Cardiac ventricle fibroblast (primary cell): ENCODE measurements around the gene MAP3K7CL.

DNA sequence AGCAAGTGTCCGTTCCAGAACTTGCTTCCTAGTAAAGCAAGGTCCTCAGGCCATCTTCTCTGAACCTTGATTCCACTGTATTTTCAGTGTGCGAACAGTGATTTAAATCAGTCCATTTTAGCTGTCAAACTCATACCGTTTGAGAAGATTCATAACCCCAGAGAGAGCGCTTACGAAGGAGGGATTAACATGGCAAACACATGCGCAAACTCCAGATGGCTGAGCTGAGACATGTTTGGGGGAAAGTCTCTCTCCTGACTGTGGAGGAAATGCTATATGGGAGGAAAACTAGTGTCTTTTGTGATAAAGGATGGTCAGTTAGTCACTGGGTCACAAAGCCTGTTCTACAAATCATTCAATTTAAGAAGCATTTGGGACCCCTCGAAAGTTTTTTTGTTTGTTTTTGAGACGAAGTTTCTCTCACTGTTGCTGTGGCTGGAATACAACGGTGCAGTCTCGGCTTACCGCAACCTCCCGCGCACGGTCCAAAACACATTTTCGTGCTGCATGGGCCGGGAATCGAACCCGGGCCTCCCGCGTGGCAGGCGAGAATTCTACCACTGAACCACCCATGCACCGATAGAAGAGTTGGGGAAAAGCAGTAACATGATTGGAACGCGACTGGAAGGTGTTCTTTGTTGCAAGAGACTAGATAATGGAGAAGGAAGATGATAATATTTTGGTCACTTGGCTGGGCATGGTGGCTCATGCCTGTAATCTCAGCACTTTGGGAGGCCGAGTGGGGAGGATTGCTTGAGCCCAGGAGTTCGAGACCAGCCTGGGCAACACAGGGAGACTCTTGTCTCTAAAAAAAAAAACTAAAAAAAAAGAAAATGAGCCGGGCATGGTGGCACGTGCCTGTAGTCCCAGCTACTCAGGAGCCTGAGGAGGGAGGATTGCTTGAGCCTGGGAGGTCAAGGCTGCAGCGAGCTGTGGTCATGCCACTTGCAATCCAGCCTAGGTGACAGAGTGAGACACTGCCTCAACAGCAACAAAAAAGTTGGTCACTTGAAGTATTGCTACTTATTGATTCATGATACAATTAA is 58.2 kb upstream of the CXADR start:
- RAMPAGE, long total RNA: no peak

DNA sequence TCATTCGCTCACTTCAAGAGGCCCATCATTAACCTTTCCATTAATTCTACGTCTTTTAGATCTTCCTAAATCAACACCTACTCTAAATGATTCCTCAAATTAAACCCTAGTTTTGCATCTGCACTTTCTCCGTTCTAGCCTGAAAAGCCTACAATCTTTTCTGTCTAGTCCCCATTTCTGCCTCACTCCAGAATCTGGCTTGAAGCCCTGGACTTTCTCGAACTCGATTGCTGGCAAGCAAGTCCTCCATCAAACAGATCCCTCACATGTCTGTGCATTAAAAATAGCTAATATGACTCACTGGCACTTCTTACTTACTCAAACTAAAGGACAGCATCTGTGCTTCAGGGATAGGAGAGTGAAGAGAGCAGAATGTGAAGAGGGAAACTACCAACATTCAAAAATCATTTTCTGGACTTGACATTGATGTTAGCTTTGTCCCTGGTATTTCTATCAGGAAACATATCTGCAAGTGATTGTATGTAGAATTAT is 51.8 kb upstream of the CXADR start:
- RAMPAGE, long total RNA: no peak

- RAMPAGE, long total RNA: no peak
Measured at GRCh38 chr21:17819539-17819907, 367 bp upstream of the C21orf91 start.

DNA sequence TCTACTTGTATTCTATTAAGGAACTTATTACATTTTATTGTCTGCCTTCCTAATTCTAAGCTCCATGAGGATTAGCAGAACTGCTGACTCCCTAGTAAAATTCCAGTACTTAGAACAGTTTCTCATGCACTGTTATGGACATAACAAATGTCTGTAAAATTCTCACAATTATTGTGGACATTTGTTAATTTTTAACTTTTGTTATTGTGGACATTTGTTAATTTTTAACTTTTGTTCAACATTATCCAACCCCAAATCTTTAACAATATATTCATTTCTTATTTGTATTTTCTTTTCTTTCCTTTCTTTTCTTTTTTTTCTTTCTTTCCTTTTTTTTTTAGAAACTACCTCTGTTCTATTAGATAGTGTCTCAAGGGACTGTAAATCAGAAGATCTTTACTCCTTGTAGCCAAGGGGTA is 1064.6 kb downstream of the NCAM2 start:
- RAMPAGE, long total RNA: no peak

- RAMPAGE, long total RNA: no peak
Measured at GRCh38 chr21:25563244-25564086, 43.8 kb downstream of the MRPL39 start.

DNA sequence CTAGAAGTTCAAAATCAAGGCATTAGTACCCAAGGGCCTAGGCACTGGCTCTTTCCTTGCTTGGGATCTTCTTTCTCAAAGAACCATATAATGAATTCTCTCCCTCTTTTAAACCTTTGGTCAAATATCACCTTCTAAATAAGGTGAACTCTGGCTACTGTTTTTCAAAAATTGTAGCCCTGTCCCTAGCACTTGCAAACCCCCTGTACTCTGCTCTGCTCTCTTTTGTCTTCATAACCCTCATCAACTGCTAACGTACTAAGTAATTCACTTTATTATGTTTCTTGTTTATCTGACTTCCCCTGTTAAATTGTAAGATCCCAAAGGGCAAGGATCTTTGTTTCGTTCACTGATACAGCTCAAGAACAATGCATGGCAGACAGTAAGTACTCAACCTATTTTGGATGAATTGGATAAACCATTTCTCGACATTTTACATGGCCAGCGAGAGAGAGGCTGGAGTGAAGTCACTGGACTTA is 47.0 kb downstream of the ATP5PF start:
- RAMPAGE, long total RNA: no peak

GRCh38 chr21:25733831-25734783 is 597 bp downstream of the ATP5PF start:
- RAMPAGE, long total RNA: no peak

- RAMPAGE, long total RNA: no peak
Measured at GRCh38 chr21:25914026-25914559, 179.3 kb downstream of the GABPA start.

DNA sequence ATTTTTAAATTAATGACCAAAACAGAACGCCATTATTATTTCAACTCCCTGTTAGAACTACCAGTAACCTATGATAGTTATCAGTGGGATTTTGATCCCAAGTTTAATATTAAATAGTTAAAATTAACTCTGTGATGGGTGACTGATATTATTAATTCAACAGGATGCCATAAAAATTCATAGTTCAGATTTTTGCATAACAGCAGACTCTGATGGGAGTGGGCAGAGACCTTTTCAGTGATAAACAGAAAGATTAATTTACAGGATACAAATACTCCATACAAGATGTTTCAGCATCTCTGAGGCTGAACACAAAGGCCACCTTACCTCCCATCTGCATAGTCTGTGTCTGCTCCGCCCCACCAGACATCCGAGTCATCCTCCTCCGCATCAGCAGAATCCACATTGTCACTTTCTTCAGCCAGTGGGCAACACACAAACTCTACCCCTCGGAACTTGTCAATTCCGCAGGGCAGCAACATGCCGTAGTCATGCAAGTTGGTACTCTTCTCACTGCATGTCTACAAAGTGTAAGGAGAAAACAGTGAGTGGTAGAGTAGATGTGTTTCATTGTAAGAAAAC is 119.8 kb downstream of the APP start:
- RAMPAGE, long total RNA: no peak

GRCh38 chr21:26127970-26128281 is 42.6 kb downstream of the APP start:
- RAMPAGE, long total RNA: no peak

- RAMPAGE, long total RNA: no peak
Measured at GRCh38 chr21:26167488-26167907, 3.1 kb downstream of the APP start.

GRCh38 chr21:26686100-26686537 is 113.0 kb upstream of the CYYR1 start:
- RAMPAGE, long total RNA: no peak

- RAMPAGE, long total RNA: no peak
Measured at GRCh38 chr21:26782399-26783064, 62.7 kb downstream of the ADAMTS1 start.

DNA sequence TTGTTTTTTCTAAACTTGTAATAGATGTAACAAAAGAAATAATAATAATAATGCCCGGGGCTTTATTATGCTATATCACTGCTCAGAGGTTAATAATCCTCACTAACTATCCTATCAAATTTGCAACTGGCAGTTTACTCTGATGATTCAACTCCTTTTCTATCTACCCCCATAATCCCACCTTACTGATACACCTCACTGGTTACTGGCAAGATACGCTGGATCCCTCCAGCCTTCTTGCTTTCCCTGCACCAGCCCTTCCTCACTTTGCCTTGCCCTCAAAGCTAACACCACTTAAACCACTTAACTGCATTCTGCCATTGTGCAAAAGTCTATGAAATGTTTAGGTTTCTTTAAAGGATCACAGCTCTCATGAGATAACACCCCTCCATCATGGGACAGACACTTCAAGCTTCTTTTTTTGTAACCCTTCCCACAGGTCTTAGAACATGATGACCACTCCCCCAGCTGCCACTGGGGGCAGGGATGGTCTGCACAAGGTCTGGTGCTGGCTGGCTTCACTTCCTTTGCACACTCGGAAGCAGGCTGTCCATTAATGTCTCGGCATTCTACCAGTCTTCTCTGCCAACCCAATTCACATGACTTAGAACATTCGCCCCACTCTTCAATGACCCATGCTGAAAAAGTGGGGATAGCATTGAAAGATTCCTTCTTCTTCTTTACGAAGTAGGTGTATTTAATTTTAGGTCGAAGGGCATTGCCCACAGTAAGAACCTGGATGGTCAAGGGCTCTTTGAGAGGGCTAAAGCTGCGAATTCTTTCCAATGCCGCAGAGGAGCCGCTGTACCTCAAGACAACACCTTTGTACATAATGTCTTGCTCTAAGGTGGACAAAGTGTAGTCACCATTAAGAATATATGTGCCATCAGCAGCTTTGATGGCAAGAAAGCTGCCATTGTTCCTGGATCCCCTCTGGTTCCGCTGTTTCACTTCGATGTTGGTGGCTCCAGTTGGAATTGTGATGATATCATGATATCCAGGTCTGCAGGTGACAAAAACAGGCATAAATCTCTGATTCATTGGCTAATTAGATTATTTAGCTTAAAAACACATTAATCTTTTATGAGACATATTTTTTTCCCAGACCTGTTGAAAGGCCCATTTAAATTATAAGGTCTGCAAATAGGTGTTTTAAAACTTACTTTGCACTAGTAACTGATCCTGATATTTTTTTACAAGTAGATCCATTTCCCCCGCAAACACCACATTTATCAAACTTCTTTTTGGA is 7.5 kb downstream of the ADAMTS1 start:
- RAMPAGE, long total RNA: no peak

DNA sequence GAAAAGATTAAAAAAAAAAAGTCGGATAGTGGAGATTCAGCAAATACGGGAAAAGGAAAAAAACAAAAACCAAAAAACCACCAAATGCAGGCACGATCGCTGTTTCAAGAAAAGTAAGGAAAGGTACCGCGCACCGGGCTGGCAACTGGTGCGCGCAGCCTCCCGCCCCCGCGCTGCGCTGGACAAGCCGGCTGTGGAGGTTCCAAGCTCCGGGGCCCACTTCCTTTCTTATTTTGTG is 320 bp downstream of the ADAMTS5 start:
- RAMPAGE, long total RNA: no peak

- RAMPAGE, long total RNA: no peak
Measured at GRCh38 chr21:27884734-27885094, 917.8 kb upstream of the ADAMTS5 start.

GRCh38 chr21:28393154-28393696 is 491.9 kb downstream of the N6AMT1 start:
- RAMPAGE, long total RNA: no peak

GRCh38 chr21:29092444-29092846 is 19.0 kb upstream of the CCT8 start:
- RAMPAGE, long total RNA: no peak

DNA sequence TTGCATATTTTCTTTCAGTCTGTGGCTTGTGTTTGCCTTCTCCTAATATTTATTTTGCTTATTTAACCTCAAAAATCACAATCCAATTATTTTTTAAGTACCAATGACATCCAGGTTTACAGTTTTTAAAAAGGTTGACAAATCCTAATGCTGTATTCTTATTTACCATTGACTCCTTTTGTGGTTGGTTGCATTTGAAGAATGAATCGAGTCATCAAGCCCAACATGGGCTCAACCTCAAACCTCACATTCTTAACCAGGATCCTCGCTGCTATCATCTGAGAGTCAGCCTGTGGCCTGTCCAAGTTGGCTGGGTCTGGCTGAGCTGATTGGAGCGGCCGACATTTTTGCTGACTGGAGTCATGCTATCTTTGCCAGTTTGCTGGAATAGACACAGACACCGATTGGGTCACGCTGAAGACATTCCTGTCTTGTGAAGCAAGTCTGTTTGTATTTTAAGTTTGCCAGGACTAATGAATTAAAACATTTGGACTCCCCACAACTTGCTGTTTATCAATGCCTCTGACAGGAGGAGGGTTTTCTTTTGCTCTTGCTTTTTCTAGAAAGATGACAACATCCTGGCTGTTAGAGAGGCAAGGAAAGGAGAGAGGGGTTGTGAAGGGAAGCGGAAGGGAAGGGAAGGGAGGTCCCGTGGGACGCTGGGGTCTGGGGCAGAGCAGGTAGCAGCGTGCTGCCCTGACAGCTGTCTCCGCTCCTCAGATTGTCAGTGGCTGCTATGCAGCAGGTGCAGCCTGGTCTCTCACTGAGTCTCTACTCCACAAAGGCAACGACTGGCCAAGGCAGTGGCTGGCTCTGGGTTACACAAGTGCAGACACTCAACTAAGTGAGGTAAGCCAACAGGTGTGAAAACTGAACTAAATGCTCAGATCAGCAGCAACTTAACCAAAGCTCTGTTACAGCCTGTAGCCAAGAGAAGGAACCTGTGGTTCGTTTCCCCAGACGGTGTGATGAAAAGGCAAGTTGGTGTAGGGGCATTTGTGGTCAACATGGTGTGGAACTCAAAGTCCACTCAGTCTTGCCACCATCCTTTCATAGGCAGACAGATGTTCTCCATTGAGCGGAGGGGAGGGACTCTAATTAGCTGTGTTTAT is at the start of gene MAP3K7CL:
Gene MAP3K7CL, plus strand, starts transcription at position 570 of the 1,112 bp plus-strand sequence.
- RAMPAGE, long total RNA: no peak

DNA sequence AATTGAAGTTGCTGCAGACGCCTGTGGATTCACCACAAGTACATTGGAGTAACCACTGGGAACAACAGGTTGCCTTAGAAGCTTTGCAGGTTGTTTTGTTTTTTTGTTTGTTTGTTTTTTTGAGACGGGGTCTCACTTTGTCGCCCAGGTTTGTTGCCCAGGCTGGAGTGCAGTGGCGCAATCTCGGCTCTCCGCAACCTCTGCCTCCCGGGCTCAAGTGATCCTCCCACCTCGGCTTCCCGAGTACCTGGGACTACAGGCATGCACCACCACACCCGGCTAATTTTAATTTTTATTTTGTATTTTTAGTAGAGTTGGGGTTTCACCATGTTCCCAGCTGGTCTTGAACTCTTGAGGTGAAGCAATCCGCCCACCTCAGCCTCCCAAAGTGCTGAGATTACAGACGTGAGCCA is 63.2 kb downstream of the MAP3K7CL start:
- RAMPAGE, long total RNA: no peak